Daoy (cell line): ENCODE data around the genes KLK3 and SIGLECL1.

GRCh38 chr19:50167209-50167879 lies 4.3 kb upstream of the IZUMO2 start:
- RAMPAGE, long total RNA: no peak

DNA sequence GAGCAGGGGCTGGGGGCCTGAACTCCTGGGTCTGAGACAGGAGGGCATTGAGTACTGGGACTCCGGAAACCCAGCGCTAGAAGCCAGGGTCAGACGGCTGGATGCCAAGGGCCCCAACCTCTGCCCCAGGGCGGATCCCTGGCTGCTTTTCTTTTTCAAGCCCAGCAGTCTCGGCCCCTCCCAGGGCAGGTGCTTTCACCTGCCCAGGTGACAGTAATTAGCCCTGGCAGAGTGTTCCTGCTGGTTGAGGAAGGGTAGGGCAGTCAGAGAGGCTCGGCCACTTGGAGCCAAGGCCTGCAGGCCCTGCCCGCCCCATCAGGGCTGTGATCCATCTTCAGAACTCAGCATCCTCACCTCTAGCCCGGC lies 2.4 kb downstream of the MYH14 start:
- RAMPAGE, long total RNA: no peak

DNA sequence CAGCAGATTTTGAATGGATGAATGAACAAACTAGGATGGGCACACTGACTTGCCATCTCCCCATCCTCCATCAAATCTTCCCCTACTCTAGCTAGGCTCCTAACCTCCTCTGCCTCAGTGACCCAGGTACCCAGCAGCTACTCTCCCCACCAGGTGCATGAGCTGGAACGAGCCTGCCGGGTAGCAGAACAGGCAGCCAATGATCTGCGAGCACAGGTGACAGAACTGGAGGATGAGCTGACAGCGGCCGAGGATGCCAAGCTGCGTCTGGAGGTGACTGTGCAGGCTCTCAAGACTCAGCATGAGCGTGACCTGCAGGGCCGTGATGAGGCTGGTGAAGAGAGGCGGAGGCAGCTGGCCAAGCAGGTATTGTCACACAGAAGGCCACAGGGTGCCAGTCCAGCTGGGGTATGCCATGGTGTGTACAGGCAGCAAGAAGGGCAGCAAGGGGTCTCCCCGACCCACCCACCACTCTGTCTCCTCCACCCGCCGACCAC lies 39.8 kb downstream of the KCNC3 start:
- RAMPAGE, long total RNA: no peak

GRCh38 chr19:50290699-50291168 lies 38.4 kb downstream of the KCNC3 start:
- RAMPAGE, long total RNA: no peak

DNA sequence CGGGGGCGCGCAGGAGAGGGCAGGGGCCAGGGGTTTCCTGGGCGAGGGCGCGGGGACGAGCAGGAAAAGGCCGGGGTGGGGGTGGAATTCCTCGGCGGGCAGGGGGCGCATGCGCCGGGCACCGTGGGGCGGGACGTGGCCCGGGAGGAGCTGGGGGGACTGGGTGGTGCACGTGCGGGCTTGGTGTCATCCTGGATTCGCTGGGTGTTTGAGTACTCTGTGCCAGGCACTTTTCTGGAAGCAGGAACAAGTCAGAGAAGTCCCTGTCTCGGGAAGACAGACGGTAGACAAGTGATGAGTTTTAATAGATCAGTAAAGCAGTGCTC lies 316 bp downstream of the POLD1 start:
- RAMPAGE, long total RNA: no peak

- RAMPAGE, long total RNA: no peak
These were observed 4.1 kb upstream of the SPIB start for GRCh38 chr19:50414683-50415015.

DNA sequence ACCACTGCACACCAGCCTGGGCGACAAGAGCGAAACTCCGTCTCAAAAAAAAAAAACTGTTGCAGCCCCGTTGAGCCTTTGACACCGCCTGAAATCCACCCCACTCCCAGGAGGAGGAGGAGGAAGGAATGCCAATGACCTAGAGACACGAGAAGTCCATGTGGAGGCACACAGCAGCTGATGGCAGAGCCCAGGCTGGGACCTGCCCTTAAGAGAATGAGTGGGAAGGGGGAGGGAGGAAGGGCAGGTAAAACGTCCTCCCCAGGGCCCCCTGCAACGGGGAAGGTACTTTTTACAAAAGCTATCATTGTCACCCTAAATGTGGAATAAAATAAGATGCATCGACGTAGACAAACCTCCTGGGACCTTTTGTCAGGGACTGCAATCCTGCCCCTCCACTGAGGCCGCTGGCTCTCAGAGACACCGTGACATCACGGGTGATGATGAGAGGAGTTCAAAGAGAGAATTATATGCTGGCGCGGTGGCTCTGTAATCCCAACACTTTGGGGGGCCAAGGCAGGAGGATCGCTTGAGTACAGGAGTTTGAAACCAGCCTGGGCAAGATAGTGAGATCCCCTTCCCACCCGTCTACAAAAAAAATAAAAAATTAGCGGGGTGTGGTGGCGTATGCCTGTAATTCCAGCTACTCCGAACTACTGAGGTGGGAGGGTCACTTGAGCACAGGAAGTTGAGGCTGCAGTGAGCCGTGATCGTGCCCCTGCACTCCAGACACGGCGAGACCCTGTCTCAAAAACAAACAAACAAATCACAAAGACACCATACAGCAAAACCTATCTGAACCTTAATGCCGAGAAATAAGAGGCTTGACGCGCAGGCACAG lies 1.8 kb upstream of the MYBPC2 start:
- RAMPAGE, long total RNA: no peak

- RAMPAGE, long total RNA: no peak
These were observed 870 bp upstream of the JOSD2 start for GRCh38 chr19:50511845-50512277.

DNA sequence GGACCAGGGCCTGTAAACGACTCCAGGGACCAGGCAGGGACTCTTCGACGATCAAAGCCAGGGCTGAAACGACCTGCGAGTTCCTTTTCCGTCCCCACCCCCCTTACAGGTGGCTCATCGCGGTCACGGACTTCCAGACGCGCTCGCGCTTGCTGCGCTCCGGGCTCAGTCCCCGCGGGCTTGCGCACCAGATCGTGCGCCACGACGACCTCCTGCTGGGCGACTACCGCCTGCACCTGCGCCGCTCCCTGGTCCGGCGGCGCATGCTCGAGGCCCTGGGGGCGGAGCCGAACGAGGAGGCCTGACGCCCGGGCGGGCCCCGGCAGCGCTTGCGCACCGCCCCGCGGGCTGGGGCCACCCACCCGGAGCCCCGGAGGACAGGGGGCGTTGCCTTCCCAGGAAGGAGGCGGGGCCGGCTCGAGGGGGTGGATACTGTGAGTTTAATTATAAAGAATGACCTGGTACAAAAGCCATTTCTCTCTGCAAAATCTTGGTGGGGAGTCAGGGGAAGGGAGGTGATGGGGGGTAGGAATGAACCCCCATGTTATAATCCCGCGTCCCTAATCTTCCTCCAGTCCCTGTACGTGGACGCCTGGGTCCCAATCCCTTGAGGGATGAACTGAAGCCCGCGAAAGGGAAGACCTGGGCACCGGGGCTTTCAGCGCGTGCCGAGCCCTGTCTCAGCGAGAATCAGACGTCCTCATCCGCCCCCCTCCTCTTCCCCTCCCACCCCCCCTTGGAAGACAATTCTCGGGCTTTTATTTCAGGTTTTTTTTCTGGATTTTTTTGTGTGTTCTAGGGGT lies 9.8 kb downstream of the C19orf81 start:
- RAMPAGE, long total RNA: no peak

DNA sequence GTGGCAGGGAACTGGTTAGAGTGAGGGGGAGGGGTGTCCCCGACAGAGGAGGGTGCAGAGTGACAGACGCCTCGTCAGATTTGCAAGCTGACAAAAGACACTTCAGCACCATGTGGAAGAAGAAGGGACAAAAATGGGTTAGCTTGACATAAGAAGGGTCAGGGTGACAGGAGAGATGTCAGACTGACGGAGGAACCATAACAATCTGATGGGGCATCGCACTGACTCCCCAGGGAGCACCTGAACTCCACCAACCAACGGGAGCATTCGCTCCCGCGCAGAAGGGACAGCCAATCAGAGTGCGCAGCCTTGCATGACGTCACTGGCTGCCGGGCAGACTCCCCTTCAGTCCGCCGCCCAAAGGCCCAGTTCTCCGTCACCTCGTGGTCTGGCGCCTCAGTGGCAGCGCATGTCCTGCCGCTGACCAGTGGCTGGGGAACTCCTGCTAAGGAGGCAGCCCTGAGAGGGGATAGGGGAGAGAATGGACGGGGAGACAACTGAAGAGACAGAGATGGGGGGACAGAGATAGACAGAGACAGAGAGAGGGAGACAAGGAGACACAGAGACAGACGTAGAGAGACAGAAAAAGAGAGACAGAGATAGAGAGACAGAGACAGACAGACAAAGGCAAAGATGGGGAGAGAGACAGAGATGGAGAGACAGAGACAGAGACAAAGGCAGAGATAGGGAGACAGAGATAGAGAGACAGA lies 30.2 kb downstream of the C19orf81 start:
- RAMPAGE, long total RNA: no peak

GRCh38 chr19:50717866-50718881 lies 1.4 kb downstream of the SHANK1 start:
- RAMPAGE, long total RNA: no peak

DNA sequence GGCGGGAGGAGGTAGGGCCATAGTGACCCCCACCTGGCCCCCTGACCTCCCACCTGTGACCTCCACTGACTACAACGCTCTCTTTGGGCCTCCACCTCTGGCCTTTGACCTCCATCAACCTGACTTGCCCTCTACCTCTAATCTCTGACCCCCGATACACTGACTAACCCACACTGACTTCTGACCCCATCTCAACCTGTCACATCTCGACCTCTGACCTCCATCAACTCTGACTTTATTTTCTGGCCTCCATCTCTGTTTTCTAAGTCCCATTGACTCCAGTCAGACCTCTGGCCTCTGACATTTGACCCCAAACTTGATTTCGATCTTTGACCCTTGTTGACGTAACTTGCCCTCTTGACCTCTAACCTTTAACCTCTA lies 625 bp downstream of the ACP4 start:
- RAMPAGE, long total RNA: no peak

- RAMPAGE, long total RNA: no peak
These were observed 2.4 kb upstream of the KLK15 start for GRCh38 chr19:50835429-50836597.

DNA sequence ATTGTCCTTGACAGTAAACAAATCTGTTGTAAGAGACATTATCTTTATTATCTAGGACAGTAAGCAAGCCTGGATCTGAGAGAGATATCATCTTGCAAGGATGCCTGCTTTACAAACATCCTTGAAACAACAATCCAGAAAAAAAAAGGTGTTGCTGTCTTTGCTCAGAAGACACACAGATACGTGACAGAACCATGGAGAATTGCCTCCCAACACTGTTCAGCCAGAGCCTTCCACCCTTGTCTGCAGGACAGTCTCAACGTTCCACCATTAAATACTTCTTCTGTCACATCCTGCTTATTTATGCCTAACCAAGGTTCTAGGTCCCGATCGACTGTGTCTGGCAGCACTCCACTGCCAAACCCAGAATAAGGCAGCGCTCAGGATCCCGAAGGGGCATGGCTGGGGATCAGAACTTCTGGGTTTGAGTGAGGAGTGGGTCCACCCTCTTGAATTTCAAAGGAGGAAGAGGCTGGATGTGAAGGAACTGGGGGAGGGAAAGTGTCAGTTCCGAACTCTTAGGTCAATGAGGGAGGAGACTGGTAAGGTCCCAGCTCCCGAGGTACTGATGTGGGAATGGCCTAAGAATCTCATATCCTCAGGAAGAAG lies 3.8 kb upstream of the KLK3 start:
- RAMPAGE, long total RNA: no peak

DNA sequence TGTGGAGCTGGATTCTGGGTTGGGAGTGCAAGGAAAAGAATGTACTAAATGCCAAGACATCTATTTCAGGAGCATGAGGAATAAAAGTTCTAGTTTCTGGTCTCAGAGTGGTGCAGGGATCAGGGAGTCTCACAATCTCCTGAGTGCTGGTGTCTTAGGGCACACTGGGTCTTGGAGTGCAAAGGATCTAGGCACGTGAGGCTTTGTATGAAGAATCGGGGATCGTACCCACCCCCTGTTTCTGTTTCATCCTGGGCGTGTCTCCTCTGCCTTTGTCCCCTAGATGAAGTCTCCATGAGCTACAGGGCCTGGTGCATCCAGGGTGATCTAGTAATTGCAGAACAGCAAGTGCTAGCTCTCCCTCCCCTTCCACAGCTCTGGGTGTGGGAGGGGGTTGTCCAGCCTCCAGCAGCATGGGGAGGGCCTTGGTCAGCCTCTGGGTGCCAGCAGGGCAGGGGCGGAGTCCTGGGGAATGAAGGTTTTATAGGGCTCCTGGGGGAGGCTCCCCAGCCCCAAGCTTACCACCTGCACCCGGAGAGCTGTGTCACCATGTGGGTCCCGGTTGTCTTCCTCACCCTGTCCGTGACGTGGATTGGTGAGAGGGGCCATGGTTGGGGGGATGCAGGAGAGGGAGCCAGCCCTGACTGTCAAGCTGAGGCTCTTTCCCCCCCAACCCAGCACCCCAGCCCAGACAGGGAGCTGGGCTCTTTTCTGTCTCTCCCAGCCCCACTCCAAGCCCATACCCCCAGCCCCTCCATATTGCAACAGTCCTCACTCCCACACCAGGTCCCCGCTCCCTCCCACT lies at the start of gene KLK3:
KLK3 (plus strand) TSS at position 509 of the 805 bp plus-strand sequence.
- RAMPAGE, long total RNA: no peak

GRCh38 chr19:50877207-50877892 lies 4.1 kb downstream of the KLK2 start:
- RAMPAGE, long total RNA: no peak

GRCh38 chr19:50896451-50897221 lies 14.6 kb downstream of the KLK4 start:
- RAMPAGE, long total RNA: no peak

GRCh38 chr19:51000896-51001295 lies 508 bp downstream of the KLK8 start:
- RAMPAGE, long total RNA: no peak

DNA sequence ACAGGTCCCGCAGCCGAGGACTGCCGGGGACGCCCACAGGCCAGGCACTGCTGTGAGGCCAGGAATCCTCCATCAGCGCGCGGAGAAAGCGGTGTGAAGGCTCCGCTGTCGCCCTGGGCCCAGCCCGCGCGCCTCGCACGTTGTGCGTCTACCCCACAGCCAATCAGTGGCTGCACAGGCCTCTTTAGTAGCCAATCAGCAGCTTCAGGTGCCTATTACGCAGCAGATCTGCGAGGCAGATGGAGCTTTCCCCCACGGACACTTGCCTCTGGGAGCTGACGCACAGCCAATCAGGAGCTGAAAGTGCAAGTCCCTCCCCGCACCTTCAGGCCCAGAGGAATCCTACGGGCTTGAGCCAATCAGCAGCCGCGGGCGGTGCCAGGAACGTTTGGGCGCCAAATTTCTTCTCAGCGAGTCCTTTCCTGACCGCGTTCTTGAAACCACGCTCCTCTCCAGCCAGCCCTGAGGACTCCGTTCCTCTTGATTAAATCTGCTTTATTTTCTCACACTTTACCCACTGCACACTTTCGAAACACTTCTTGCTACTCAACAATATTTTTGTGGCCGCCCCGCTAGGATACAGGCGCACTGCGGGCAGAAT lies 39.8 kb downstream of the SIGLEC7 start:
- RAMPAGE, long total RNA: no peak

DNA sequence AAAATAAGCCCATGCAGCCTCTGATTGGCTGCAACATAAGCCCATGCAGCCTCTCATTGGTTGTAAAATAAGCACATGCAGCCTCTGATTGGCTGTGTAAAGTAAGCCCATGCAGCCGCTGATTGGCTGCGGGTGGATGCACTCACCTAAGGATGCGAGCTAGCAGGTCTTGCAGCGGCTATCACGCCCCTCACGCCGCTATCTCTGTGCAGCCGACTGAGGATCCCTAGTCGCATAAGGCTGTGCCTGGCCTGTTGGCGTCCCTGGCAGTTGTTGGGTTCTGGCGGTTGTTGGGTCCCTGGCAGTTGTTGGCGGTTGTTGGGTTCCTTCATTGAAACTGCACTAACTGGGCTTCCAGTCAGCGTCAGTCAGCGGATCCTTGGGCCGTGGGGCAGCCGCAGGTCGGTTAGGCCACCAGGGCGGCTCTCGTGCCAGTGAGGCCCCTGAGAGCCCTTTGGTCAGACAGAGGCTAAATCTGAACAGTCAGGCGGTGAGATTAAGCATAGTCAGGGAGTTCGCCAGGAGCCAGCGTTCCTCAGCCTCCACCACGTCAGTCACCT lies at the start of gene SIGLECL1:
SIGLECL1 (plus strand) TSS at position 139 of the 560 bp plus-strand sequence.
- RAMPAGE, long total RNA: no peak